Tibial nerve (tissue), 3 donors: Measurements from ENCODE around the genes CHST1 and LARGE2.

- PRO-cap = no peak
- RAMPAGE, long total RNA, 3 experiments = no peak in any of the 3 experiments
These were observed 1.3 kb downstream of the ACCS start for GRCh38 chr11:44067327-44067791.

GRCh38 chr11:44623653-44624496 lies 58.4 kb downstream of the CD82 start:
- PRO-cap = no peak
- RAMPAGE, long total RNA, 3 experiments = start-site peak on the plus strand in 1 of 3 experiments, at chr11:44624125-44624558 at its widest, 5 reads per replicate

DNA sequence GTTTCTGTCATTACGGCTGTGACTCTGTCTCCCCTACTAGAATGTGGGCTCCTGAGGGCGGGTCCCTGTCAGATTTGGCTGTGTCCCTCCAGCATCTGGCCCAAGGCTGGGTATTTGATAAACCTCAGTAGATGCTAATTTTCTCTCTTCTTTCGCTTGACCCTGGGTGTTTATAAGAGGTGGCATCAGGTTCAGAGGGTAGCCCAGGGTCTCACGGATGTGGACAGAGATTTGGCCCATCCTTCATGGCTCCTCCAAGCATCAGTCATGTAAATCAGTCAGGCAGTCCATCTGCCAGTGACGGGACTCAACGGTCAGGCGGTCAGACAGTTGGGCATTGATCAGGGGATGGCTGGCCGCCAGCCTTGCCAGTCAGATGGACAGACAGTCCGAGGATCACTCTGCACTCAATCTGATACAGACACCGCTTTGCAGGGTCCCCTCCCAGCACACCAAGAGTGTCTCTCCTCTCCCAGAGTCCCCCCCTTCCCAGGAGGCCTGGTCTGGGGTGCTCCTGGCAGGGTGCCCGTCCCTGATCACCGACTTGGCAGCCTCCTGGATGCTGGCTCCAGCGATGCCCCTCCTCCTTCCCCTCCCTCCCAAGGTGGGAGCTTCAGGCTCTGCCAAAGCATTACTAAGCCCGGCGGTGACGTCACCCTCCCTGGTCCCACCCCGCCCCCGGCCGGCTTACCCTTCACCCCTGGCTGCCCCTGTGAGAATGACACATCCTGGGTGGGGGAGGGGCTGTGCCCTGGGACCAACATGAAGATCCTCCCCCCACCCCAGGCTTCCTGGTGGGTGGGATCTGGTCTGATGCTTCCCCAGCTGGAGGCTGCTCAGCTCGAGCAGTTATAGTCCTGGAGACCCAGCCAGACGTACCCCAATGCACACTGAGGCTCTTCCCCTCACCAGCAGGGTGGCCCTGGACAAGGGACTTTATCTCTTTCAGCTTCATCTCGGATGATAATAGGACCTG lies 69.0 kb downstream of the CD82 start:
- PRO-cap = no peak
- RAMPAGE, long total RNA, 3 experiments = no peak in any of the 3 experiments

DNA sequence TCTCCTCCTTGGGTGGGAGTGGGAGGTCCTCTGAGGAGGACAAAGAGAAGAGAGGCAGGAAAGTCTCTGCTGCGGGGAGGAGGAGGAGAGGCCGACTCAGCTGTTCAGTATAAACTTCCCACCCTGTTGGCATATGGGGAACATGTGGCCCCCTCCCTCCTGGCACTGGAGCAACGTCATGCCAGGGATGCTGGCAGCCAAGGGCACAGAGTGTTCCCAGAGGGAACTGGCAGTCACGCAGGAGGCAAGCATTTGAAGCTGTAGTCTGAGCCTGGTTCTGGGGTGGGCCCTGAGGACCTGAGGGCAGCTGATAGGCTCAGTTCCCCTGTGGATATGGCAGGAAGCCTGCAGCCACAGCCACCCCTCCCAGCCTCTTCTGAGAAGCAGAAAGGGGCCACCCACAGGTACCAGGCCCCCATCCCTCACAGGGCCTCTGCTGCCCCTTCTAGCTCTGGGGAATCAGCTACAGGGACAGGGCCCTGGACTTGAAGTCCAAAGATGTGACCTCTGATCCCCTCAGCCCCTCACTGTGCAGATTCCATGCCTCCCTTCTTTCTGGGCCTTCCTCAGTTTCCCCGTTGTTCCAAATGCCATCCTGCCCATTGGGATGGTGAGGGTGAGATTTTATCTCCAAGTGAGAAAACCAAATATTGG lies 67.0 kb upstream of the TSPAN18 start:
- PRO-cap = no peak
- RAMPAGE, long total RNA, 3 experiments = no peak in any of the 3 experiments

GRCh38 chr11:44671027-44671497 lies 55.7 kb upstream of the TSPAN18 start:
- PRO-cap = no peak
- RAMPAGE, long total RNA, 3 experiments = no peak in any of the 3 experiments

GRCh38 chr11:44754121-44754745 lies 27.5 kb downstream of the TSPAN18 start:
- PRO-cap = no peak
- RAMPAGE, long total RNA, 3 experiments = no peak in any of the 3 experiments

- PRO-cap = no peak
- RAMPAGE, long total RNA, 3 experiments = no peak in any of the 3 experiments
These were observed 6.2 kb upstream of the TP53I11 start for GRCh38 chr11:44956742-44957418.

DNA sequence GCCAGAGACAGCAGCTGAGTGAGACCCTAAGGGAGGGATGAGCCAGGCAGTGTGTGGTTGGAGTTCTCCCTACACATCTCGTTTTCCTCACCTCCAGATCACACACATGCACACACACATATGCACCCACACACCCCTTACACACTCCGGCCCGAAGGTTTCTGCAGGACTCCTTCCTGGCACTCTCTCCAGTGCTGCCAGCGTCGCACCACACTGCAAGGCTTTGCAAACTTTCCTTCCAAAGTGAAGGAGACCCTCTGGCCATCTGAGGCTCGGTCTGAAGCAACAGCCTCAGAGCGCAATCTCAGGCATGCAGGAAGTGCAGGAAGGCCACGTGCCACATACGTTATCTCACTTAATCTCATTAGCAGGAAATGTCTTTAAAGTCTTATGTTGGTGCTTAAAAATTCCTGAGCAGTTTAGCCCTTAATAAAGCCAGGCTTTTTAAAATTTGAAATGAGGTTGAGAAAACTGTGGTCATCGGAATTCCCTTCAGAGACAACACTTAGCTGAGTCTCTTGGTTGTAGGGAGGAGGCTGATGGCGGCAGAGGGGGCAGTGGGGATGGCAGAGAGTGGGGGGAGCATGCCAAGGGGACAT lies 27.0 kb upstream of the TP53I11 start:
- PRO-cap = no peak
- RAMPAGE, long total RNA, 3 experiments = no peak in any of the 3 experiments

DNA sequence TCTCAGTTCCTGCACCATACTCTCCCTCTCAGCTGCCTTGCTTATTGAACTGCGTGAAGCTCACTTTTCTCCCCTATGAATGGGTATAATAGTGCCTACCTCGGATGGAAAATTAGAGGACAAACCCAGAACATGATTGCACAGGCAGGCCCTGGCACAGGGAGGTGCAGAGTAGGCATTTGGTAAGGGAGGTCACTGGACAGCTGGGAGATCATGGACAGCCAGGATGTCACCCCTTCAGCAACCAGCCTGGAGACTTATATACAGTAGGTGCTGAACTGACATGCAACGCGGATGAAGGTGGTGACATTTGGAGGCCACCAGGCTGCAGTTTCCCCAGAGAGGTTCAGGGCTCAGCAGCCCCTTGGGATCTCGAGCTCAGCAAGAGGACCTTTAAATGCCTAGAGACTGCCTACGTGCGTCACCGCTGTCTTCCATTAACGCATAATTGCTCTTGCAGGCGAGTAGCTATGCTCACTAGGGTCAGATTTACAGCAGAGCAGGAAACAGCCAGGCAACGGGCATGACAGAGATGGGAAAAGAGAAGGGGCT lies 78.5 kb upstream of the TP53I11 start:
- PRO-cap = no peak
- RAMPAGE, long total RNA, 3 experiments = no peak in any of the 3 experiments

GRCh38 chr11:45262883-45263515 lies 23.1 kb downstream of the SYT13 start:
- PRO-cap = no peak
- RAMPAGE, long total RNA, 3 experiments = no peak in any of the 3 experiments

GRCh38 chr11:45390212-45390880 lies 104.2 kb upstream of the SYT13 start:
- PRO-cap = no peak
- RAMPAGE, long total RNA, 3 experiments = no peak in any of the 3 experiments

- PRO-cap = bidirectional peak, plus-strand start at chr11:45665817, minus-strand start at chr11:45665661
- RAMPAGE, long total RNA, 3 experiments = no peak in any of the 3 experiments
These were observed at the start of gene CHST1 for GRCh38 chr11:45664962-45665892. Gene CHST1, minus strand, starts transcription at chr11:45665622.

GRCh38 chr11:45737065-45737496 lies 67.9 kb upstream of the SLC35C1 start:
- PRO-cap = no peak
- RAMPAGE, long total RNA, 3 experiments = no peak in any of the 3 experiments

DNA sequence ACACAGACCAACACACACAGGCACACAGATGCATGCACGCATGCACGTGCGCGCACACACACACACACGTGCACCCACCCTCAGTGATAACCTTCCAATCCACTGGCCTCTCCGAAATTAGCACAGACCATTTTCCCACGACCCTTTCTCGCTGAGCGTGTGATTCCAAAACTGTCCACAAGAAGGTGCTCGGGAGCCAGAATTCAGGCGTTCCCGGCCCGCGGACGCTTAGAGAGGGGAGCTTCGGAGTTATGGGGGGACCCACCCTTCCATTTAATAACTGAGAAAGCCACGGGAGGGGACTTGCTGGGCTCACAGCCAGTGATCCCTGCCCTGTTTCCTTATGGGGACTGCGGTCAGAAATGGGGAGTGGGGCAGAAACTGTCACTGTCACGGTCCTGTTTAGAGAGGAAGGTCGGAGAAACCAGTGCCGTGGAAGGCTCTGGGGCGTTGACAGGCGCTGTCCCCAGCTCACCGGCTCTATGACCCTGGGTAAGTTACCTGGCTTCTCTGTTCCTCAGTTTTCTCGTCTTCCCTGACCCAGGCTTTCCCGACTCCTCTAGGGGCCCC lies 33.6 kb upstream of the SLC35C1 start:
- PRO-cap = no peak
- RAMPAGE, long total RNA, 3 experiments = no peak in any of the 3 experiments

DNA sequence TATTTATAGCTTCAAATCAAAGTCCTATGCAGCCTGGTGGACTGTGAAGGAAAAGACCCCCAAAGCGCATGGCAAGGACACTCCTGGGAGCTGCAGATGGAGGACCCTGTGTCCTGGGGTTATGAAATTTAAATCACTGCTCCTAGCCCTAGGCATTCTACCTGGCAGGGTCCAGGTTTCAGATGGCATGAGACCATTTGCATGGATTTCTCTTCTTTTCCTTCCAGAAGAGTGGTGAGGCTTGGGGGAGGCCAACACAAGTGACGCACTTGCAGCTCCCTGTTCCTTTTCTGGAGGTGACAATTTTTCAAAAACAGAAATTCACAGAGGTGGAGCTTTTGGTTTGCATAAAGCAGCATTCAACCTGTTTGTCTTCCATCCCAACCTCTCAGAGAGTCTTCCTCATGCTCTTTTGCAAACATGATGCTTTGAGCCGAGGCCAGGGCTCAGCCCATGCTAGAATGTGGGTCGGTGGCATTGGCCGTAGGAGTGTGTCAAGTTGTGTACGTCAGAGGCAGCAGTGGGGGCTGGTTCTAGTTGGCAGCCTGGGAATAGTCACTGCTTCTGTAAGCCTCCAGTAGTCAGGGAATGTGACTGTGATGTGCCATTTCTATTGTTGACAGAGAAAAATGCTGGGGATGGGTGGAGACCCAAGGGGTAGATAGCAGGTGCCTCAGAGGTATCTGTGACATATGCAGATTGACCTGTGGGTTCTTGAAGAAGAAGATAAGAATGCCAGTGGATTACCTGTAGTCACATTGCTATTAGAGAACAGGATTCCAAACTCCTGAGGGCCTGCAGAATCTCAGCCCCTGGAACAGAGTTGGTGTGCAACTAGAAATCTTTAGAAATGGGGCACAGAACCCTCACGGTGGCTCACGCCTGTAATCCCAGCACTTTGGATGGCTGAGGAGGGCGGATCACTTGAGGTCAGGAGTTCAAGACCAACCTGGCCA lies 6.5 kb downstream of the CRY2 start:
- PRO-cap = bidirectional peak, plus-strand start at position 580 of the sequence, minus-strand start at position 390 of the sequence
- RAMPAGE, long total RNA, 3 experiments = start-site peak on the plus strand in 1 of 3 experiments, centred at position 779 of the sequence, 6 reads per replicate

DNA sequence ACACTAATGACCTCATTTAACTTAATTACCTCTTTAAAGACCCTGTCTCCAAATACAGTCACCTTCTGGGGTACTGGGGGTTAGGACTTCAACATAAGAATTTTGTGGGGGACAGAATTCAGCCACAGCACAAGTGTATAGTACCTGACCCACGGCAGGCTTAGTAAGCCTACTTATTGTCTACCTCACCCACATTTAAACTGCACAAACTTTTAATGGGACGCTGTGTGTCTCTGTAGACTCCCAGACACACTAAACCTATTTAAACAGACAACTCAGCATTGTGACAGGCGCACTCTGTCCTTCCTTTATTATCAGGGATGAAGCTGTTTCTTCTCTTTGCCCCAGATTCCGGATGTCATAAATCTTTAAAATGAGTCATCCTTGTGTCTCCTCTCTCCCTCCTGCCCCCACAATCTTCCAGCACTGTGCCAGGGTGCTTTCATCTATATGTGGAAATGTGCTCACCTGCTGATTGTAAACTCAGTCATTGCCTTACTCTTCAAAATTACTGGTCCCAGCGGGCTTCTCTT lies 5.4 kb upstream of the MAPK8IP1 start:
- PRO-cap = no peak
- RAMPAGE, long total RNA, 3 experiments = no peak in any of the 3 experiments

DNA sequence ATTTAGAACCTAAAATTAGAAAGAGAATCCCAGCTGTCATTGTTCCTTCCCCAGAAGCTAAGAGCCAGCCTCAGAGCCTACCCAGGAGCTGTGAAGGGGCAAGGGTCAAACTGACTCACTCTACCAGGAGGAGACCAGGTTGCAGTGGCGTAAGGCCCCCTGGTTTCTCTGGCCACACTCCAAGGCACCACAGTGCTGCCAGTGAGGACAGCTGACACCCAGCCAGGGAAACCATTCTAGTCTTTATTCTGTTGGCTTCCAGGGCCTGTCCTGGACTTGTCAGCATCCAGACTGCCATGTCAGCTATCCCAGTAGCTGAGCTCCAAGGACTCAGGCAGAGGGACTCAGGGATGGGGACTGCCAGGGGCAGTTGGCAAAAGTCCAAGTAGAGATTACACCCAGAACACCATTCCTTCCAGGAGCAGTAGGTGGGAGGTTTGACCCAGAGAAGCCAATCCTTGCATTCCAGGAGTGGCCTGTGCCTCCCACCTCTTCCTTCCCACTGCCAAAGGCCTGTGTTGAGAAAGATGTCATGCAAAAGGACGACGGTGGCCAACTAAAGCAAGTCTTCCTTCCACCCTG lies 3.7 kb upstream of the MAPK8IP1 start:
- PRO-cap = no peak
- RAMPAGE, long total RNA, 3 experiments = no peak in any of the 3 experiments

- PRO-cap = no peak
- RAMPAGE, long total RNA, 3 experiments = no peak in any of the 3 experiments
These were observed 856 bp downstream of the MAPK8IP1 start for GRCh38 chr11:45885980-45887034.

- PRO-cap = no peak
- RAMPAGE, long total RNA, 3 experiments = no peak in any of the 3 experiments
These were observed 957 bp upstream of the LARGE2 start for GRCh38 chr11:45921463-45921935.

GRCh38 chr11:45921936-45922990 lies at the start of gene LARGE2:
Gene LARGE2, plus strand, starts transcription at chr11:45922656.
- PRO-cap = no peak
- RAMPAGE, long total RNA, 3 experiments = no peak in any of the 3 experiments